Skeletal muscle satellite cell (primary cell): ENCODE measurements around the genes OR4M1, OR11H6, KLHL33, PIP4P1, TPPP2, HNRNPC, METTL3 and MMP14.

DNA sequence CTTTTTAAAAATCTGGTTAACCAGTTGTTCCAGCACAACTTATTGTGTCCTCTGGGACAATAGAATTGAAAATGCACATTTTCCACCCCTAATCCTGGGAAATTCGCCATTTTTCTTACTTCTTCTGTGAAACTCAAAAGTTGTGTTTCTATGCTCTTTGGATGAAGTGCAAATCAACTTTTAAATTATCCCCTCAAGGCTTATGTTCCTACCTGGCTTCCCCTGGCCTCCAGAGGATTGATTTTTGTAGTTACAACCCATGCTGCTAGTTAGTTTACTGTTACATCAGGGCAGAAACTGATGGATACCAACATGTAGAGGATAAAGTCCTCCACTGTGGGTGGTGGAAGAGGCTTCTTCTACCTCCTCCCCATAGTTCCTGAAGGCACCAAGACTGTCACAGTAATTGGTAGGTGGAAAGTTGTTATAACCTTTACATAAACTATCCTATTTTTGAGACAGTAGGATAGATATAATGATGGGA is at the start of gene OR4M1:
Gene OR4M1 (plus strand): TSS at position 320 of the 484 bp plus-strand sequence.
- CAGE, long polyA plus RNA: no peak

- CAGE, long polyA plus RNA: no peak
Measured at GRCh38 chr14:20223549-20223785, at the start of gene OR11H6. OR11H6 (plus strand) TSS chr14:20223710.

- CAGE, long polyA plus RNA: no peak
Measured at GRCh38 chr14:20435903-20436335, at the start of gene KLHL33. KLHL33 (minus strand) TSS chr14:20436166.

DNA sequence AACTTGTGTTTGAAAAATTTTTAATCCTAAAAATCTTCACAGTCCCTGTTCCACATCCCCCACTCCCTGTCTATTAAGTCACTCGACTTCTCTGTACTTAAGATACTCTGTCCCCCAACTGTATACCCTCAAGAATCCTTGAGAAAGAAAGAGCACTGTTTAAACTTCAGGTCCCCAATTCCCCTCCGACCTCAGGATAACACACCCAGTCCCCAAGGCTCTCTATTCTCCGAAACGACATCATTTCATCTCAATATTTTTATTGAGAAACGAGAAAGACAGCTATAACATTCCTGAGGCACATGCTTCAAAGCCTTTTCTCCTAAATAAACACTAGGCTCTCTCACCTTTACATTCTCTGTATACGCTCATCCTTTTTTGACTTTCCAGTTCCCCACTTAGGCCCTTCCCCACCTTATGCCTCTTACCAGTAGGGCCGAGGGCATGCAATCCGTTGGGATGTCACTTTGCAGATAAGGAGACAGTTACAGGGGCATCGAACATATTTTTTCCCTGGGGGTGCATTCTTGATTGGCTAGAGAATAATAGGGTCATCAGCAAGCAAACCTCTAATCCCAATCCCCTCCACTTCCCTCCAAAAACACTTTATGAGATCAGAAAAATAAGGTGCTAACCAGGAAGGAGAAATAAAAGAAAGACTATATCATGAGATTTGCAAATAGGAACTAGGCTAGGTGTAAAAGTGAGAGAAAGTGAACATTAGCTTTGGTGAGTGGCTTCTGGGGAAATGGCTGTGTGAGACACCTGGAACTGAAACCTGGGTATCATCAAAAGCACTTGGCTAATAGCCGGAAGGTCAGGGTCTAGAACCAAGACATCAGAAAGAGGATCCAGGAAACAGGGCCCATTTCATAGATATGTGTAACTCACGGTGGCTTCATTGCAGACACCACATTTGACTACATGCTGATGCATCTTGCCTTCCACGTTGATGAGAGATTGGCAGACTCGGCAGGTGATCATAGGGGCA is 1.2 kb downstream of the PIP4P1 start:
- CAGE, long polyA plus RNA: no peak

DNA sequence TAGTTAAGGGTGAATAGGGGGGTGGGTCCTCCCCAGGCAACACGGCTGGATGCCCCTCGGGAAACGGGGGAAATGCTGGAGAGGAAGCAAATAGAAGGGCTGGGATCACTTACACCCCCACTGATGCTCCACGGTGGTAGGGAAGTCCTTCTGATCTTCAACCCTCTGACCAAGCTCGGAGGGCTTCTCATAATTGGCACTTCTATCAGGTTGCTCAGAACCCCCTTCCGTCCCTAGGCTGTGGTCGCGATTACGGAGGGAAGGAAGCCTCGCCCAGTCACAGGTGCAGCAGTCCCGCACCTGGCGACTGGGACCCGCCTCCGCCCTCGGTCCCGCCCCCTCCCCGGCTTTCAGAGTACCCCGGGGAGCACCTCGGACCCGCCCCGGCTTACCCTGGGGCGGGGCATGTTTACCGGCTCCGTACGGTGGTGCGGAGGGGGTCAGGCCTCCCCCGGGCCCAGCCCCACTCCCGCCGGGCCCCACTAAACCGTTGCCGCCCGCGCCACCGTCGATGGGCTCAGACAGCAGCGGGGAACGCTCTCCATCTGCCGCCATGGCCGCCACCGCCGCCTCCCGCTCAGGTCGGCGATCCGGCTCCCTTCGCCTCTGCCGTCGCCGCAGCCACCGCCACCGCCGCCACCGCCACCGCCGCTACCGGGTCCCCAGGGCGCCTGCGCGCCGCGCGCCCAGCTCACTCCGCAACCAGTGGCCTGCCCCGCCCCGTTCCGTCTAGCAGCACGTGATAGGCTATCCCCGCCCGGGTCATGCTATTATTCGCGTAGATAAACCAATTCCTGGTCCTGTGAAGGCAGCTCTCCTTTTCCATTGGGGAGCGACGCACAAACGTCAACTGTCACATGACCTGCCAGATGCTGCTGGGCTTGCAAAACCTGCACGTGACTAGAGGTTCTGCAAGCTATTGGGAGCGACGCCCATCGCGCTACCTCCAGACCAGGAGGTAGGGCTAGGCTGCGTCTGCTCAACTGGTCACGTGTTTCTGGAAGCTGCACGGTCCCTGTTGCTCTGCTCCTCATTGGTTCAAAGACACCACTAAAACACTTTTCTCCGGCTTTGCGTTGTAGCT is at the start of gene PIP4P1:
Gene PIP4P1 (minus strand): TSS at position 664 of the 1,084 bp plus-strand sequence.
- CAGE, long polyA plus RNA: start-site peak on the minus strand centred at position 670 of the sequence, 12 bp wide, 26 and 32 reads in 2 replicates

- CAGE, long polyA plus RNA: no peak
Measured at GRCh38 chr14:21015078-21015737, 9.7 kb downstream of the NDRG2 start.

DNA sequence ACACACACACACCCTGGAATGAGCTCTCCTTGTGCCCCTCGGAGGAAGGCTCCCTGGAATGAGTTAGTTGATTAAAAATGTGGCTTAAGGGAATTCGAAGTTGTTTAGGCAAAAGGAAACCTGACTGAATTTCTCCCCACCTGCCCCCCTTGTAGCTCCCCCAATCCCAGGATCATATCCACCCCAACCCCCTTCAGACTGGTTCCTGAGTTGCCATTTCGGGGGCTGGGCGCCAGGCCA is 1.2 kb upstream of the NDRG2 start:
- CAGE, long polyA plus RNA: no peak

- CAGE, long polyA plus RNA: no peak
Measured at GRCh38 chr14:21030062-21030506, at the start of gene TPPP2. TPPP2 (plus strand) TSS chr14:21030217.

DNA sequence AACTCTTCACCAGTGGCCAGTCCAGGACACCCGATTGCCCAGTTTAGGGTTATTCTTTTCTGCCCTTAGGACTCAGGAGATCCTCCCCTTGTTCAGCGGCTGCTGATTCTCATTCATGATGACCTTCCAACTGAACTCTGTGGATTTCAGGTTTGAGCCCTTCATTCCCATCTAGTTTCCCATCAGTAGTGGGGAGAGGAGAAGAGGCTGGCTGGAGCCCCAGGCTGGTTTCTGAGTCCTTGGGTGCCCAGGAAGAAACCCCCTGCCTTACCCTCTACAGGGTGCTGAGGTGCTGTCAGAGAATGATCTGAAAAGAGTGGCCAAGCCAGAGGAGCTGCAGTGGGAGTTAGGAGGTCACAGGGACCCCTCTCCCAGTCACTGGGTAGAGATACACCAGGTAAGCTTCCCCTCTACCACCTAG is 6.4 kb downstream of the ARHGEF40 start:
- CAGE, long polyA plus RNA: no peak

- CAGE, long polyA plus RNA: start-site peak on the minus strand at chr14:21269406-21269433, 18,614 and 18,480 reads in 2 replicates
Measured at GRCh38 chr14:21269181-21269621, at the start of gene HNRNPC. HNRNPC (minus strand) TSS chr14:21269442.

DNA sequence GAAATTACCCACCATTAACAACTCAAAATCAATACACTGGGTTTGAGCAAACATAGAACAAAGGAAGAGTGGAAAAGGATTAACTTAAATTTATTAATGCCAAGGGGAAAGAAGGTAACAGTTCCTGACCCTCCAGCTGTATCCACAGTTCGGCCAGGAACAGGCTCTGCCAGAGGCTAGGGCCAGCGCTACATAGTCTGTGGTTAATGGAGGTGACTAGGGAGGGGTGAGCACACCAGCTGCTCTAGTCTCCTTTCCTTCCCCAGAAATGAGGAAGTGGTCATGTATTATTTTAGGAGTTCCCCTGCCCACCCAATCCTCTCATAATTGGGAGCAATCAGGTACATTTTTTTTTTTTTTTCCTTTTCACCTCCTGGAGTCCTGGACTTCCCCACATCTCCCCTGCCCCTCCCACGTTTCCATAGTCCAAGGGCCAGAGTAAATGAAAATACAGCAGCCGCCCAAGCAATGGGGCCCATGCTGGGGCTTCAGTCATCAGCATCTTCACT is 1.4 kb upstream of the SUPT16H start:
- CAGE, long polyA plus RNA: no peak

DNA sequence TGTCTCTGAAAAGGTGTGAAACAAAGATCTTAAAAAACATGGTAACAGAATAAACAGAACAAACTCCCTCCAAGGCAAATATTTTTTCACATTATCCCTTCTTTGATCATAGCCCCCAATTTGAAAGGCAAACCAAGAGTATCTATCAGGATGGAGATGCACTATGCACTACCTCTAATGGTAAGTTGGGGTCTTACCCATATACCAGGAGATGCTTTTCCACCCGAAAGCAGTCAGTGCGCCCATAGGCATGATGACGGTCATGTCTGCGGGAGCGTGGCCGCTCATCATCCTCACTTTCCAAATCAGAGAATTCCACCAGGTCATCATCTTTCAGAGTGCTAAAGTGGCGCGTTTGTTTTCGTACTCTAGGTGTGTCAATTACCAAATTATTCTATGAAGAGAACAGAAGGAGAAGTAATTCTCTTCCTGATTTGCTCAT is 16.9 kb upstream of the SUPT16H start:
- CAGE, long polyA plus RNA: no peak

DNA sequence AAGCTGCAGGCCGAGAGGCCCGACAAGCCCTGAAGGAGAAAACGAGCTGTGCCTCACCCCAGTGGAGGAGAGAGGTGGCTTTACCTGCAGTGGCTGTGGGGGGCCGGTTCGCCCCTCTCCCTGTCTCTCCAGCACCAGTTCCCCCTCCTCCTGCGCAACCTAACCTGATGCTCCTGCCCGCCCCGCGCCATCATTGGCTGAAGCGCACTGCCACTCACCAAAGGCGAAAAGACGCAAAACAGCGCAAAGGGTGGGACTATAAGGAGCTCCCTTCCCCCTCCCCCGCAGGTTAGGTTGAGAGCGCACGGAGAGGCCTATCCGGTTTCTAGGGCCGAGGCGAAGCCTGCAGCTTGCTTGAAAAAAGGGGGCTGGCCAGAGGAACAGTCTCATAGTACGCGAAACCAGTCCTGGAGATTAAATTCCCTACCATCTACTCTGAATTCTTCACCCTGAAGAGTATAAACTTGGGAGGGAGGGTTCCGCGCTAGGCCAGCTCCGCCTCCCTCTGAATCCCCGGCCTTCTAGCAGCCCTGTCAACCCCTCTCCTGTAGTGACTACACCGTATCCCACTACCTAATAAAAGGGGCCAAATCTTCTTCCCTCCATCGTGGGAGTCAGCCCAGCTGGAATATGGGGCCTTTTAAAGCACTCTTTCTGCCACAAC is 18.7 kb downstream of the CHD8 start:
- CAGE, long polyA plus RNA: no peak

- CAGE, long polyA plus RNA: start-site peak on the minus strand at chr14:21511221-21511311, 473 and 607 reads in 2 replicates
Measured at GRCh38 chr14:21510271-21511401, at the start of gene METTL3. METTL3 (minus strand) TSS chr14:21511340.

DNA sequence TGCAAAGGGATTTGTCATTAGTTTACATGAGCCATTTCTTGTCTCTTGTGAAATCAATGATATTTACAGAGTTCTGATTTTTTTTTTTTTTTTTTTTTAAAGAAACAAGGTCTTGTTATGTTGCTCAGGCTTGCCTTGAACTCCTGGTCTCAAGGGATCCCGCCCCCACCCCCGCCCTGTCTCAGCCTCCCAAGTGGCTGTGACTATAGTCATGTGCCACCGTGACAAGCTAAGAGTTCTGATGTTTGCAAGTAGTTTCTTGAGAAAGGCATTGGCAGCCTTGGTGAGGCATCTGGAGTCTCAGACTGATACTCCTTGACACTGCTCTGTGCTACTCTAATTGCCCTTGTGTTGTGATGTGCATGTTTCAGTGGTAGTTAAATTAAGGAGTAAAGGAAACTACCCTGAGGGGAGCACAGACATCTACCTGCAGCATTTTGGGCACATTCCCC is 46.2 kb upstream of the OR4E1 start:
- CAGE, long polyA plus RNA: no peak

DNA sequence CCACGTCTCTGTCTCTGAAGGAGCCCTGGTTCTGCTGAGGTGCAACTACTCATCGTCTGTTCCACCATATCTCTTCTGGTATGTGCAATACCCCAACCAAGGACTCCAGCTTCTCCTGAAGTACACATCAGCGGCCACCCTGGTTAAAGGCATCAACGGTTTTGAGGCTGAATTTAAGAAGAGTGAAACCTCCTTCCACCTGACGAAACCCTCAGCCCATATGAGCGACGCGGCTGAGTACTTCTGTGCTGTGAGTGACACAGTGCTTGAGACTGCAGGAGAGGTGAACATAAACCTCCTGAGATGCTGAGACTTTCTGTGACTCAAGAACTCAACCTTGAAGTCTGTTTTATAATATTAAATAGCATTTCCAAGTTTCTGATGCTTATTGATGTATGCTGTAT is 221.2 kb upstream of the OR4E1 start:
- CAGE, long polyA plus RNA: no peak

GRCh38 chr14:22002775-22003316 is 329.2 kb upstream of the OR4E1 start:
- CAGE, long polyA plus RNA: no peak

- CAGE, long polyA plus RNA: no peak
Measured at GRCh38 chr14:22512194-22512929, 76.7 kb downstream of the DAD1 start.

DNA sequence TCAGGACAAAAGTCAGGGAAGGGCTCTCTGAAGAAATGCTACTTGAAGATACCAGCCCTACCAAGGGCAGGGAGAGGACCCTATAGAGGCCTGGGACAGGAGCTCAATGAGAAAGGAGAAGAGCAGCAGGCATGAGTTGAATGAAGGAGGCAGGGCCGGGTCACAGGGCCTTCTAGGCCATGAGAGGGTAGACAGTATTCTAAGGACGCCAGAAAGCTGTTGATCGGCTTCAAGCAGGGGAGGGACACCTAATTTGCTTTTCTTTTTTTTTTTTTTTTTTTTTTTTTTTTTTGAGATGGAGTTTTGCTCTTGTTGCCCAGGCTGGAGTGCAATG is 40.7 kb downstream of the DAD1 start:
- CAGE, long polyA plus RNA: no peak

- CAGE, long polyA plus RNA: start-site peak on the plus strand at chr14:22836559-22836765, 2,915 and 2,317 reads in 2 replicates
Measured at GRCh38 chr14:22836083-22836780, at the start of gene MMP14. MMP14 (plus strand) TSS chr14:22836585.